Astrocyte (in vitro differentiated cells and primary cell): ENCODE results near the genes NCOR1 and PIGL.

DNA sequence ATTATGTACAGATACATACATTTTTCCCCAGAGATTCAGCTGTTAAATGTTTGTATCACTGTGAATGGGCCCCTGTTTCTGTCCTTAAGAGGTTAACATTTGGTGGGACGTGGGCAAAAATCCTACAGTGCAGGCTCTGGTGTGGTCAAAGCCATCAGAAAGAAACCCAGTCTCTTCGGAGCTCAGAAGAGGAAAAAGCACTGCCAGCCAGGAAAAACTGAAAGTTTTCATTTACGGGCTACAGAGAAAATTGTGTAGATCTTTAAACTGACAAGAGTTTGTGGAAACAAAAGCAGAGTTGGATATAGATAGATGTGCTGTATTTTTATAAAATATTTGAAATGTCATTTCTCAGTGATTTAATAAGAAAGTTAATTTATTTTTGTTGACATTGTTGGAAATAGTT, 9.4 kb upstream of the TEKT3 start:
- PRO-cap, result no peak
- RRBS, 2 experiments, result no CpG with 5 or more reads among the region's 3 CpGs

- PRO-cap, result no peak
- RRBS, 2 experiments, result no CpG with 5 or more reads among the region's 14 CpGs
These were observed 57.8 kb upstream of the TEKT3 start for GRCh38 chr17:15399035-15399772.

DNA sequence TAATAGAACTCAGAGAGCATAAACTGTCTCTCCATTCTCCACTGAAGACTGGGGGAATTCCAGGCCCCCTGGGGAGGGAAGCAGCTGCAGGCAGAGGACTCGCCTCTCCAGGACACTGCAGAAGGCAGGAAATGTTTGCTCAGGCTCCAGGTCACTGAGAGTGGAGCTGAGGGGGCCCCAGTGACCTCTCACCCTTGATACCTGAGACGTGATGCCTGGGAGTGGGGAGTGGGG, 26.1 kb upstream of the FBXW10B start:
- PRO-cap, result no peak
- RRBS, 2 experiments, result no CpG with 5 or more reads among the region's 2 CpGs

DNA sequence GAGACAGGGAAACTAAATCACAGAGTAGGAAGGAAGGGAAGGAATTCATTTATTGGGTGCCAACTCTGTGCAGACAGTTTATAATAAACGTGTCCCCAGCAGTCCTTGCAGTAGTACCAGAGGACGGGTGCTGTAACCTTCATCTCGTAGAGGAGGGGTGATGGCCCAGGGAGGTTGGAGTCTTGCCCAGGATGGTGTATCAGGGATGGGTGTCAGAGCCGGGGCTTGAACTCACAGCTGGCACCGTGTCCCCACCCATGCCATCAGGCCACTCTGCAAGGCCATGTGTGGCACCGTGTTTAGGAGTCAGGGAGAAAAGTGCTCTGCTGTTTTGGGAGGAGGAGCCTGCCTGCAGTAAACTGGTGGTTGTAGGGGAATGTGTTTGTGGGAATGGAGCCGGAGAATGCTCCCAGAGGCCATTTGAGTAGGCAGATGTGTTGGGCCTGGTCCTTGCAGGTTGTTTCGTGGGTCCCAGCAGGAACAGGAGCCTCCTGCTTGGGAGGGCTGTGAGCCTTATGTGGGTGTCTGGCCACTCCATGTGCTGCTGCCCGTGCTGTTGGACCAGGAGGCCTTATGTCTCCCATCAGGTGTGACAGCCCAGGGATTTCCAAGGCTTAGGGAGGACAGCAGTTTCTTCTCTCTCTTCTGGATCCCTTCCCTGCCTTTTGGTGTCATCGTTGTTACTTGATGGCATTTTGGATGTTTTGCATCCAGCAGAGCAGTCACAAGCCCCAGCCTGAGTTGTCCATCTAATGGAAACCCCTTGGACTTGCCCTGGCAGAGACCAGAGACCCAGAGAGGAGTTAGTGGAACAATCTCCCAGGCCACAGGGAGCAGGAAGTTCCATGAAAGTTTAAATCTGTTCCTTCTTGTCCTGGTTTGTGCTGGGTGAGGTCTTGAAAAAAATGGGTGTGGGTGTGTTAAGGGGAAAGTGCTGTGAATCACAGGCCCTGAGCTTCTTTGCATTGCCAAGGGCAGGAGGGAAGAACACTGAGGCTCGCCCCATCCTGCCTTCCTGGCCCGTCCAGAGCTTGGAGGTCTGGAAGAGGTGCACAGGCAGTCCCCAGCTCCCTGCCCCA, 2.0 kb downstream of the ADORA2B start:
- PRO-cap, result no peak
- RRBS, 2 experiments, result no CpG with 5 or more reads among the region's 12 CpGs

DNA sequence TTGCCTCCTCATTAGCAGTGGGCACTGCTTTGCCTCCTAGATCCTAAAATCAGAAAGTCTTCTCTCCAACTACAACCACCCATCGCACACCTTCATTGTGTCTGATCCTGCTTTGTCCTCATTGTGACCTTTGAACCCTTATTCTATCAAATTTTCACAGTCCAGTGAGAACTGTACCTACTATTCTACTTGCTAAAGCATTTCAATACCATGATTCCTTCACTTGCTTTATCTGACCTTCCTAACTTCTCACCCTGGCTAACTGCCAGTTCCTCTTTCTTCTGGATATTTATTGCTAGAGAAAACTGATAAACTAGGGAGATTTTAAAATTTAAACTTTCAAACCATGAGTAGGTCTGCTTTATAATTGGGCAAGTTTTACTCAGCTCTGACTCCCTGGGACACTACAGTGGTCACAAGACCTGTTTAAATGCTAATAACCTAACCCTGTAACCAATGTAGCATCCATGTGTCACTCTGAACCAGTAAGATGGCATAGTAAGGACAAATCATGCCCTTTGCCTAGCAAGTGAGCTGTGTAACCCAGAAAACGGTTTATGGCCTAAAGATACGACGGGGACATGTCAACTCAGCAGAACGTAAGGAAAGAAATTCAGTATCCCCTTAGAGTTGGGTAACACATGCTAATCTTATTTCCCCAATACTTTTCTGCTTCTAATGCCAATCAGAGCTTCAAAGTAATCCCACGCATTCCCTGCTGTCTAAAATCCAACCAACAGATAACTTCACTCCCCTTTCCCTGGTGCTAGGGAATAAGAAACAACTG, 85.9 kb downstream of the NCOR1 start:
- PRO-cap, result no peak
- RRBS, 2 experiments, result no CpG with 5 or more reads among the region's 6 CpGs

GRCh38 chr17:16137127-16137570, 78.2 kb downstream of the NCOR1 start:
- PRO-cap, result no peak
- RRBS, 2 experiments, result no CpG with 5 or more reads among the region's 2 CpGs

GRCh38 chr17:16214667-16215736, at the start of gene NCOR1:
TSS of gene NCOR1 (minus strand) at chr17:16215534.
- PRO-cap, result bidirectional peak, plus-strand start at chr17:16215650, minus-strand start at chr17:16215501
- RRBS, 2 experiments, result under 1 to 3% methylated on average over 36 of the region's 95 CpGs

- PRO-cap, result bidirectional peak, plus-strand start at chr17:16217224, minus-strand start at chr17:16217068
- RRBS, 2 experiments, result 2 to 6% methylated on average over 4 of the region's 44 CpGs
These were observed at the start of gene PIGL for GRCh38 chr17:16216764-16217878. TSS of gene PIGL (plus strand) at chr17:16217210.

GRCh38 chr17:16285698-16286882, 67.2 kb downstream of the CENPV start:
- PRO-cap, result bidirectional peak, plus-strand start at chr17:16286234, minus-strand start at chr17:16286092; bidirectional peak, plus-strand start at chr17:16286651, minus-strand start at chr17:16286328
- RRBS, 2 experiments, result no CpG with 5 or more reads among the region's 30 CpGs

DNA sequence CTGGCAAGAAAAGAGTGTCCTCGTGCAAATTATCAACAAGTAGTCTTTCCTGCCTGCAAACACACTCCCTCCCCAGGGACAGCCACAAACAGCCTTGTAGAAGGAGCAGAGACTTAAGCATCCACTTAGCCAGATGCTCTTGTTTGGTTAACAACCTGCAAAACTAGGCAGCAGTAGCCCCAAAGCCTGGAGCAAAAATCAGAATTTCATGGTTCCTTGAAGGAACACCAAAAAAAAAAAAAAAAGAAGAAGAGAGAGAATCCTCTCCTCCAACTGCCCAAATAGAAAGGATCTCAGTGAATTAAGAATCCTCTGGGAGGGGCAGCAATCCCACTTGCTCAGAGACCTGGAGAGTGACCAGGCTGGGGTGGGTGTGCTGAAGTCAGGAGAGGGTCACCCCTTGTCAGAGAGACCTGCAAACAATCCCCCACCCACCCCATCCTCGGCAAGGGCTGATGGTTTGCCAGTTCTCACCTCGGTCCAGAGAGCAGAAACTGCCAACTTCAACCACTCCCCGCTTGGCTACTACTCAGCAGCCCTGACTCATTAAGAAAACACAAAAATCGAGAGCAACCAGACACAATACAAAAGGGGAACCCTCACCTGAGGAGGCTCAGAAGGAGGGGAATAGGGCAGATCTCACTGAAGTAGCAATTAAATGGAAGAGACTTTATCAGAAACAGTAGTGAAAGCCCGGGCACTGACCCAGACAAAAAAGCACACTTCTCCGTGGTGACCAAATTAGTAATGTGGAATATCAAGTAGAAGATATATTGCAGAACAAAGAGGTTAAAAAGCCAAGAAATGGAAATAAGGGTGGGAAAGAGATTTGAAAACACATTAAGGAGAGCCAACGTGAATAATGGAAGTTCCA, 23.9 kb downstream of the CENPV start:
- PRO-cap, result no peak
- RRBS, 2 experiments, result no CpG with 5 or more reads among the region's 8 CpGs

DNA sequence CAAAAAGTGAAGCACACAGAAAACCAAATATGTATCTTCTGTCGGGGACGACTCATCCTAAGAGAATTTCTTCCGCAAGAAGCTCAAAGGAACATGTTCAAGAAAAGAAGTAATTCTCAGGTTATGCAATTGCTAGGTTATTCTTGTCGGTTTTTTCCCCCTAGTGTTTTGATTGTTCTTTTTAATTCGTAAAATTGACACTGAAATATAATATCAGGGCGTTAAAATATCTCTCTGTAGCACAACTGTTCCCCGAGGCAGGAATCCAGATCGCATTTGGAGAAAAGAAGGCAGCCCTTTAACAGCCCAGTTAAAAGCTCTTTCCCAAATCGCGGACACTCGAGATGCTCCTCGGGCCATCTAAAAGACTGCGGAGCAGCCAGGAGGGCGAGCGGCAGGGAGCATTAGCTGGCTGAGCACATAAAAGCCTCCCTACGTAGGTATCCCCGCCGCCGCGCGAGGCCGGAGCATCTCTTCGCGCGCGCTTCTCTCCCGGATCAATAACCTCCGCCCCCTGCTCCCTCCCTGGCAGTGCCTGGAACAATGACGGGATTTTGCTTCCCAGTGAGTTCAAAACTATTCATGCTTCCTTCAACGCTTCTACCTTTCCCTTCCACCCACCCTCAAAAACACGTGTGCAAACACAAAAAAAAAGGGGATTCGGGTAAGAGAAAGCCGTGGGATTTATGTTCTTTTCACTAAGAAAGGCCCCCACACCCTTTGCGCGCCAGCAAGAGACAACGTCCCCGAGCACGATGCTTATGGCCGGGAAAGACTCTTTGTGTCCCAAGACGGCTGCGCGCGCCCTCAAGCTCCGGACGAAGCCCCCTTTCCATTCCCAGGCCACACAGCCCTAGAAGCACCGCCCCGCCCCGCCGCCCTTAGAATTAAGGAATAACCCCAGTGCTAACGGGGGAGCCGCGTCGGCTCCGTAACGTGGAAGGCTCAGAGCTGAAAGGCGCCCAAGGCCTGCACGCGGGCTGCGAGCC, 1.0 kb downstream of the CENPV start:
- PRO-cap, result bidirectional peak, plus-strand start at position 567 of the sequence, minus-strand start at position 406 of the sequence
- RRBS, 2 experiments, result 2 to 5% methylated on average over 6 of the region's 59 CpGs

- PRO-cap, result no peak
- RRBS, 2 experiments, result no CpG with 5 or more reads among the region's 6 CpGs
These were observed 2.9 kb upstream of the UBB start for GRCh38 chr17:16377836-16378568.

DNA sequence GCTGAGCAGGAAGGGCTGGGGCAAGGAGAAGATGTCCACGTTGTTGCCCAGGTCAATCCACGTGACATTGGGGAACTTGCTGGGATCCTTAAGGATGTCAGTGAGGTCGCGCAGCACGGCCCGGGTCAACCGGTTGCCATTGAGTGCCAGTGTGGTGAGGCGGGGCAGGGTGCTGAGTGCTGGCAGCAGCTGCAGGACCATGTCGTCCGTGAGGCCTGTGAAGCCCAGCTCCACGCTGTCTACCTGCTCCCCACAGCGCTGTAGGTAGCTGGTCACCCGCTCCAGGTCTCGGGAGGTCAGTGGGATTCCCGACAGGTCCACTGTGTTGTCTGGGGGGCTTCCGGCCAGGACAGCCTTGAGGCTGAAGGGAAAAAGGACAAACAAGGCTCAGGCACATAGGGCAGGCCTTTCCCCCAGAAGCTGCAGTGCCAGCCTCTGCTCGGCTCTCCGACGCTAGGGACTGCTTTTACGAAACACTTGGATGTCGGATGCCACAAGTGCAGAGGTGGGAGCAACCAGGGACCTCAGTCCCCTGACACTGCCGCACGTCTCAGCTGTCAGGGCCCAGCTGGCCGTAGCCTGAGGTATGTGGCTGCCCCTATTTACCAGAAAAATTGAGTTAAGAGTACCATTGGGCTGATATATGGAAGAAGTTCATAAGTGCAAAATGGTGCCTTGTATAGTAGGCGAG, 28.5 kb downstream of the TRPV2 start:
- PRO-cap, result unidirectional peak, plus-strand start at position 279 of the sequence; unidirectional peak, plus-strand start at position 635 of the sequence
- RRBS, 2 experiments, result no CpG with 5 or more reads among the region's 25 CpGs

DNA sequence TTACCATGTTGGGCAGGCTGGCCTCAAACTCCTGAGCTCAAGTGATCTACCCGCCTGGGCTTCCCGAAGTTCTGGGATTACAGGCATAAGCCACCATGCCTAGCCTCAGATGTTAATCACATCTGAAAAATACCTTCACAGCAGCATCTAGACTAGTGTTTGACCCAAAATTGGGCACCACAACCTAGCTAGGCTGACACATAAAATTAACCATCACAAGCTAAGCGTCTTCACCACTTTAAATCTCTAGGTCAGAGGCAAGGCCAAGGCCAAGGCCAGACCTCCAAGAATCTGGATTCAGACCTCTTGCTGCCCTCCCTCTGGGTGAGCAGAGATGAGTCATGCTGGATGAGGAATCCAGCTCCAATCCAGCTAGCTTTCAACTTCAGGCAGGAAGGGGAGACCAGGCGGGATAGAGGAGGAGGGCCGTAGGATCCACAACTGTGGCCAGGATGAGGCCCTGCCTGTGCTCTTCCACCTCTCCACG, 14.9 kb downstream of the LRRC75A start:
- PRO-cap, result no peak
- RRBS, 2 experiments, result no CpG with 5 or more reads among the region's 6 CpGs

GRCh38 chr17:16521143-16521446, 29.1 kb upstream of the LRRC75A start:
- PRO-cap, result no peak
- RRBS, 2 experiments, result no CpG with 5 or more reads among the region's 3 CpGs

- PRO-cap, result no peak
- RRBS, 2 experiments, result no CpG with 5 or more reads among the region's 14 CpGs
These were observed 78.4 kb downstream of the TNFRSF13B start for GRCh38 chr17:16893554-16893829.

- PRO-cap, result no peak
- RRBS, 2 experiments, result no CpG with 5 or more reads among the region's 4 CpGs
These were observed 17.4 kb upstream of the TNFRSF13B start for GRCh38 chr17:16989360-16989592.

DNA sequence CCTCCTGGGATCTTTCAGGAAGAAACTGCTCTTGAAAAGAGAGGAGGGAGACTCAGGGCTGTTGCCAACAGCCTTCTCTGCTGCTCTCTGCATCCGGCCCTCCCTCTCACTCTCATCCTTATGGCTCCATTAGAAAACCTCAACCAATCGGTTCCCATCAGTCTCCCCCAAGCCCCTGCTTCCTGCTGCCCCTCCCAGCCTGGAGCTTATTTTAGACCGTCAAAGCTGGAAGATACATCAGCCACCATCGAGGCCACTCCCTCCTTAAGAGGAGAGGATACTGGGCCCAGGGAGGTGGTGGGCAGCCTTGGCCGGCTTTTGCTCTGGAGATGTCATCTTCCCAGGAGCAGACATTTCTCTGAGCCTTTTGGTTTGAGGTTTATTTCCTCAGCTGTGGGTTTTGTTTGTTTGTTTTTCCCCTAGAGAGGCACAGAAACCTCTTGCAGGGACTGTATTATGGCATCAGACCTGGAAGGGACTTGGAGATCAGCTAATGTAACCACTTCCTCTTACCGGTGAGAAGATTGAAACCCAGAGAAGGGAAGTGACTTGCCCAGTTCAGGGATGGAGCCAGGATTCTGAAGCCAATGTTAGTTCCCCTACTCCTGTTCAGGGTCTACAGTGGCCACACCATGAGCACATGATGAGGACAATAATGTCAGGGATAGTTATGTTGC, 2.8 kb downstream of the MPRIP start:
- PRO-cap, result no peak
- RRBS, 2 experiments, result no CpG with 5 or more reads among the region's 6 CpGs

DNA sequence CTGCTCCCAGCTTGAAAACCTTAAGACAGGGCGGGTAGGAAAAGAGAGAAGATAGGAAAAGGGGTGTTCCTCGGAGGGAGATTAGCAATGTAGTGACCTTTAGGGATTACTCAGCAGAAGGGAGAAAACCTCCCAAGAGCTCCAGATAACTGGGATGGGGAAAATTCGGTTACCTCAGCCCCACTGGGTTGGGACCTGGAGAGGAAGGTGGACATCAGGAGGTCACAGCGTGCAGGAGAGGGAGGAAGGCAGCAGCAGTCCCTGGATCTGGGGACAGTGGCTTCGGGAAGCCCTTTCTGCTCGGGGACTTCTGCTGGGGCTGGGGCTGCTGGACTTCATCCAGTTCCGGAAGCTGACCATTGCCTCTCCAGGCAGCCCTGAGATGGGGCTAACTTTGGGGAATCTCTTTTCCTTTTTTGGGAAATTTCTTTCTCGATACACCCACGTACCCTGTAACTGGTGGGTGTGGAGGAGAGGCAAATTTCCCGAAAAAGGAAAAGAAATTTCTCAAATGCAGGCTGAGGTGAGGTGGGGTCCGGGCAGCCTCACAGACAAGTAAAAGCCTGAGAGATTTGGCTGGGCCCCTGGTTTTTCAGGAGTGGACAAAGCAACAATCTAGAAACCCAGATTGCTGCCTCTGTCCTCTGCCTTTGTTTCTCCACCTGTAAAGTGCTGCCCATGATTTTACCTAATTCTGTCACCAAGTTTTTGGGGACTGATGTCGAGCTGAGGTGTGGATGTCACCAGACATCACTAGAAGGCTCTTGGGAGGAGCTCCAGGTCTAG, 39.3 kb downstream of the MPRIP start:
- PRO-cap, result no peak
- RRBS, 2 experiments, result no CpG with 5 or more reads among the region's 12 CpGs

DNA sequence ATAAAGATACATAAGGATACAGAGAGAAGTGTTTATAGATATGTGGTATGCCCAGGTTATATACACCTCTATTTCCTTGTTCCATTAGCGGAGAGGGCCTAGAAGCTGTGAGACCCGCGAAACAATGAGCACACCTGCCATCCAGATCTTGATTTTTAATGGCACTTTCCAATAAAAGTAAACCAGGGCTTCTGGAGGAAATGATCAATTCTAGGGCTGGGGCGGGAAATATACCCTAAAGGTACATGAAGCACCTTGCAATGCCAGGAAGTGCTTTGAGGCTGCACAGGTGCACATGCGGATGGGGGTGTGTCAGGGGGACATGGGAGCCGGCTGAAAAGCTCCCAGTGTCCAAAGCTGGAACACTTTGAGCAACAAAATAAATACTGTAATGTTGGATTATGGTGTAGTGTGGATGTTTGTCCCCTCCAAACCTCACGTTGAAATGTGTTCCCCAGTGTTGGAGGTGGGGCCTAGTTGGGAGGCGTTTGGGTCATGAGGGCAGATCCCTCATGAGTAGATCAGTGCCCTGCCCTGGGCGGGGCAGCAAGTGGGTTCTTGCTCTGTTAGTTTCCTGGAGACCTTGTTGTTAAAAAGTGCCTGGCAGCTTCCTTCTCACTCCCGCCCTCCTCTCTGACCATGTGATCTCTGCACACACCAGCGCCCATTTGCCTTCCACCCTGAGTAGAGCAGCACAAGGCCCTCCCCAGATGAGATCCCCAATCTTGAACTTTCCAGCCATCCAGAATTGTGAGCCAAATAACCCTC, 67.5 kb downstream of the MPRIP start:
- PRO-cap, result no peak
- RRBS, 2 experiments, result no CpG with 5 or more reads among the region's 11 CpGs